Measurements from ENCODE around the genes SLC36A1, SPARC, NMUR2, KIF4B and SGCD.

- PRO-cap, result no peak
These were observed 5.8 kb downstream of the ANXA6 start for GRCh38 chr5:151151725-151152303.

- PRO-cap, result no peak
These were observed 1.9 kb downstream of the CCDC69 start for GRCh38 chr5:151221937-151222488.

- PRO-cap, result no peak
These were observed 1.5 kb upstream of the SLC36A2 start for GRCh38 chr5:151348642-151349410.

DNA sequence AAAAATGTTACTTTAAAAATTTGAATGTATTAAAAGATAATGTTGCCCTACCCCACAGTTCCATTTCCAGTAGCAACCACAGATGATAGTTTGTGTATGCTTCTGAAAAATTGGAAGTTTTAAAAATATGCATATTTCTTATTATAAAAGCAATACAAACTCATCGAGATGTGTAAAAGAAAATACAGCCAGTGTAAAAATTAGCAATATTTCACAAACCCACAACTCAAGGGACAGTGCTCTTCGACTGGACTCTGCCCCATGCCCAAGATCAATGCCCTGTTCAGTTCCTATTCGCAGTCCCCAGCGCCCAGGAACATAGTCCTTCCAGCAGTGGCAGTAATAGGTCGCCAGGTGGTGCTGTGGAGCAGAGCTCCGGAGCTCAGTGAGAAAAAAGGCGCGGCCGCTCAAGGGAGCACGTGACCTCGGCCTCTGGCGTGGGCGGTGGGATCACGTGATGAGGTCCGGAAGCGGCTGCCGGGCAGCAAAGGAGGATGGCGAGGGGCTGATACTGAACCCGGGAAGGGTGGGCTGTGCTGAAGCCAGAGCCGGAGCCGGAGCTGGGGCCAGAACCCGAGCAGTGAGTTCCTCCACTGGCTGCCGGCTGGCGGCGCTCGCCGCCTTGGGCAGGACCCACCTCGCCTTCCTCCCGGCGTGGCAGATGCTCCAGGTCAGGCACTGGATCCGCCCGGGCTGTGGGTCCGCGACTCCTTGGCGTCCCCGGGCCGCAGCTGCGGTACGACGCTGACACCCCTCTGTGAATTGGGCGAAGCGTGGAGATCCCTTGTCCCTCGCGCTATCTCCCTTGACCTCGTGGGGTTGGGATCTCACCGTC is at the start of gene SLC36A1:
TSS of gene SLC36A1 (plus strand) at position 460 of the 835 bp plus-strand sequence.
- PRO-cap, result unidirectional peak, plus-strand start at position 466 of the sequence

GRCh38 chr5:151662394-151663085 is 24.2 kb downstream of the SPARC start:
- PRO-cap, result no peak

DNA sequence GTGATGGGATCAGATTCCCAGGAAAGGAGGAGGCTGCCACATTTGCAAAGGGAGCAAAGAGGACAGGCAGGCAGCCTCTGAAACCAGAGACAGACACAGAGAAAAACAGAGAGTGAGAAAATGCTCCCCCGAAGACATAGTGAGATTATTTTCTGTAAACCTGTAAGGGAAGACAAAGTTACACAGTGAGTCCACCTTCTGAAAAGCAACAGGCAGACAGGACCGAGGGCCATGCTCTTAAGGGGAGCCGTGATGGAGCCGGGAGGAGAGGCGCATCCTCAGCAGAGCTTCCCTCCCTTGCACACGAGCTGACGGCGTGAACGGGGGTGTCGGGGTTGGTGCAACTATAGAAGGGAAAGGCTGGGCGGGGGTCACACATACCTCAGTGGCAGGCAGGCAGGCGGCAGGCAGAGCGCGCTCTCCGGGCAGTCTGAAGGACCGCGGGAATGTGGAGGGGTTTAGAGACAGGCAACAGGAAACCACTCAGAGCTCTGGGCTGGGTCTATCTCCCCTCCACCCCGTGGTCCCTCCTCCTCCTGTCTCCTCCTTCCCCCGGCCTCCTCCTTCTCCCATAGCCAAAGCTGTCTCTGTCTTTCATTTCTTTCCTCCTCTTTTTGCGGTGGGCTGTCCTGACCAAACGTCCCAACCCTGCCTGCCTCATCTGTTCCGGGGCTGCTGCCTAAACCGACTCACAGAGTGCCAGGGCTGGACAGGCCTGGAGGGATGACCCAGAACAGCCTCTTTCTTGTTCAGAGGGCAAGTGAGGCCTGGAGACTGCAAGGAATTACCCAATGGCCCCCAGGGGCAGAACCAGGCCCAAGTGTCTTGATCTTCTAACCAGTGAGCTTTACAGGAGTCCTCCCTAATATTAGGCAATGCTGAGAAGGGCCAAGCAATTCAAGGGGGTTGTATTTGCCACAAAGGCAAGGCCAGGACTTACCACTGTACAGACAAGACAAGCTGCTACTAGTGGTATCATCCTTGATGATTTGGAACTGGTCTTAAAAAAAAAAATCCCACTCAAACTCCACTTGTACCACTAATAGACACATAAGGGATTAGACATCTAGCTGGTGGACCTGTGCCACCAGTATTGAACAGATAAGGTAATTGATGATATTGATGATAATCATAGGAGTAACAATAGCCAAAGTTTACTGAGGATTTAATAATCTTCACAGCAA is at the start of gene SPARC:
TSS of gene SPARC (minus strand) at position 432 of the 1,184 bp plus-strand sequence.
- PRO-cap, result no peak

DNA sequence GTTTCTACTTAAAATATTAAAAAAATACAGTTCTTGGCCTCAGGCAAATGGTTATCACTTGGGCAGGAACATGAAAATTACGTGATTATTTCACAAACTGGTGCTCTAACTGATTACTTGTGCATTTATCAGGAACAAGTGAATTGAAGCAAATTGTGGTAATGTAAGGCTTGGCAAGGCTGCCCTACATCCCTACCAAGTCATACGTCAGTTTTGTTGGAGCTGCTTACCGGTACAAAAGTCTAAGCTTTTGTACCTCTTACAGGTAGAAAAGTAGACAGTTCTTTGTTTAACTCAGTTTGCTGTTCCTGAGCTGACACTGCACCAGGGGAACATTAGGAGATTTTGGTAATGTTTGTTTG is 2.2 kb downstream of the G3BP1 start:
- PRO-cap, result no peak

- PRO-cap, result no peak
These were observed at the start of gene NMUR2 for GRCh38 chr5:152405095-152405585. TSS of gene NMUR2 (minus strand) at chr5:152405279.

GRCh38 chr5:153682868-153683203 is 192.4 kb downstream of the GRIA1 start:
- PRO-cap, result no peak

GRCh38 chr5:153740038-153740384 is 249.5 kb downstream of the GRIA1 start:
- PRO-cap, result no peak

- PRO-cap, result no peak
These were observed 23.7 kb downstream of the FAM114A2 start for GRCh38 chr5:154014992-154015396.

- PRO-cap, result bidirectional peak, plus-strand start at chr5:154190100, minus-strand start at chr5:154190020
These were observed 955 bp upstream of the GALNT10 start for GRCh38 chr5:154189300-154190256.

DNA sequence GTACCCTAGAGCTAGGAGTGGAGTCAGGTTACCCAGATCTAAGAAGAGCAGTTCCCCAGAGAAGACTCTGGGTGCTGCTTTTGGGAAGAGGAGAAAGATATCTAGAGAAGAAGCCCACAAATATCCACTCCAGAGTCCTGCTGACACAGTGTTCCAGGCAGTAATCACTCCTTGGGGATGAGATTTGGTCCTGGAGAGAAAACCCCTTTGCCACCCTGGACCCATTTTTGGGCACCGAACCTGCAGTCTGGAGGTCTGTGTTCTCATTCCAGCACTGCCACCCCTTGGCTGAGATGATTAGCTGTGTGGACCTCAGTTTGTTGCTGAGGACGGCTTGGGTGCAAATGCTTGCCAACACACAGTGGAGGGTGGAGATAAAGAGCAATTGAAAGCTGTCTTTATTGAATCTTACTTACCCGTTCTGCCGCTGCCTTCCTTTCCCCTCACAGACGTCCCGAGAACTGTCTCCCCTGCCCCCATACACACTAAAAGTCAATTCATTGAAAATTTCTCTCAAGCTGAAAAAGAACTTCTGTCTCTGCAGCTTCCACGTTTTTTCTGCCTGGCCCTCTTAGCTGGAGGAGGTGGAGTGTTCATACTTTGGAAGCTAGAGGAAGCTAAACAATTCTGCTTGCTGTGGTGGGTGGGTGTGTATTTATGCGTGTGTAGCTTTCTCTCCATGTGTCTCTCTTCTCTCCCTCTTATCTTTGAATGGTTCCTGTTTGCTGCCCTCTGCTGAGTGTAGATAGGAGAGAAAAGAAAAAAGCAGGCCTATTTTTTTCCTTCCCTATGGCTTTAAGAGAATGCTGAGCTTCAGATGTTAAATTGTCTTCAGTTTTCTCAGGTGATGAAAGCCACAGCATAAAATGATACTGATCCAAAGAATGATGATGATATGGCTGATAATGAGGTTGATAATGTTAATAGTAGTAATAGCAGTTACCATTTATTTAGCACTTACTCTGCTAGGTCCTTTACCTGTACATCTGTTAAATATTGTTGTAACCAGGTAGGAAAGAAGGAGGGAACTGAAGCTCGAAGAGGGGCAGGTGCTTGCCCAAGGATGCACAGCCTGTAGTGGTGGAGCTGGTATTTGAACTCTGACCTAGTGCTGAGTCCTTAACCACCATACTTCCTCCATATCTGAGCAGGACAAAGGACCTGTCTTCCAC is 6.7 kb downstream of the GALNT10 start:
- PRO-cap, result no peak

- PRO-cap, result no peak
These were observed 7.5 kb downstream of the SAP30L start for GRCh38 chr5:154453247-154453730.

DNA sequence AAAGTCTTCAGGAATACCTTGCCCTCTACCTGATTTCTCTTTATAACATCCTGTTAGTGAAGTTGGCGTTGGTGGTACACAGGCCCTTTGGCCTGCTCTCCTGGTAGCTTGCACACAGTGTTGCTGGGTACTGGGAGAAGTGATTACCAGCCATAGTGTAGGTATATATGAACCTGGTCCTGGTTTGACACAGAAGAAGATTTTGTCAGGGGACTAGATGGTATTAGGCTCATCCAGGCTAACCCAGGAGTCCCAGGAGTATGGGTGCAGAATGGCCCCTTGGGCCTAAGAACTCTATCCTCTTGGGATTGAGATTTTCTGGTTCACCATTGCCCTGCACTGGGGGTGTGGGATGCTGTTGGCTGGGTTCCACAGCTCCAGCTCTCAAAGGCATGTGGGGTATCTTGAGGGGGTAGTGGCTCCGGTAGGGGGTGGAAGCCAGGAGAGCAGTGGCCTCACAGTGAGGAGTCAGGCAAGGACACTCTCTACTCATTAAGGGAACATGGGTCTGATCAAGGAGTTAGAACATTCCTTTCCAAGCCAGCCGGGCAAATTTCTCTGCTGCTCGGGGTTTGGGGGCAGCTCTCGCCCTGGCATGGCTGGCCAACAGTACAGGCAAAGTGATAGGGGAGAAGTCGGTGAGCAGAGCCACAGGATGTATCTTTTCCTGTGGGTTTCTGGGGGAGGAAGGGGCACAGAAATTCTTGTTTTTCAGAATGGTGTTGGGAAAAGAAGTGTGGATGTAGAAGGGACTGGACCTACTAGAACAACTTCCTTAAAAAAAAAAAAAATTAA is 33.0 kb downstream of the LARP1 start:
- PRO-cap, result no peak

- PRO-cap, result no peak
These were observed 38.7 kb downstream of the LARP1 start for GRCh38 chr5:154793814-154794396.

GRCh38 chr5:154966288-154967008 is 25.6 kb downstream of the MRPL22 start:
- PRO-cap, result no peak

DNA sequence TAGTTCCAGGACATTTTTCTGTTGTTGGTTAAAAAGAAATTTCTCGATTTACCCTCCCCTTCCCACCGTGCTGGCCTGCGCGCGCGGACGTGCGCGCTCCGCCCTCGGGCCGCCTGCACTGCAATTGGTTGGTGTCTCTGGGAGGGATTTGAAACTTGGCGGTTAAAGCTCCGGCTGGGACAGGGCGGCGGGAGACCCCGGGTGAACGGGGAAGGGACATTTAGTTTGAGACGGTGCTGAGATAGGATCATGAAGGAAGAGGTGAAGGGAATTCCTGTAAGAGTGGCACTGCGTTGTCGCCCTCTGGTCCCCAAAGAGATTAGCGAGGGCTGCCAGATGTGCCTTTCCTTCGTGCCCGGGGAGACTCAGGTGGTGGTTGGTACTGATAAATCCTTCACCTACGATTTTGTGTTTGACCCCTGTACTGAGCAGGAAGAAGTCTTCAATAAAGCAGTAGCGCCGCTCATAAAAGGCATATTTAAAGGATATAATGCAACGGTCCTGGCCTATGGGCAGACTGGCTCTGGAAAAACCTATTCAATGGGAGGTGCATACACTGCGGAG is at the start of gene KIF4B:
TSS of gene KIF4B (plus strand) at position 145 of the 564 bp plus-strand sequence.
- PRO-cap, result no peak

- PRO-cap, result no peak
These were observed 597.3 kb upstream of the SGCD start for GRCh38 chr5:155729437-155730224.

DNA sequence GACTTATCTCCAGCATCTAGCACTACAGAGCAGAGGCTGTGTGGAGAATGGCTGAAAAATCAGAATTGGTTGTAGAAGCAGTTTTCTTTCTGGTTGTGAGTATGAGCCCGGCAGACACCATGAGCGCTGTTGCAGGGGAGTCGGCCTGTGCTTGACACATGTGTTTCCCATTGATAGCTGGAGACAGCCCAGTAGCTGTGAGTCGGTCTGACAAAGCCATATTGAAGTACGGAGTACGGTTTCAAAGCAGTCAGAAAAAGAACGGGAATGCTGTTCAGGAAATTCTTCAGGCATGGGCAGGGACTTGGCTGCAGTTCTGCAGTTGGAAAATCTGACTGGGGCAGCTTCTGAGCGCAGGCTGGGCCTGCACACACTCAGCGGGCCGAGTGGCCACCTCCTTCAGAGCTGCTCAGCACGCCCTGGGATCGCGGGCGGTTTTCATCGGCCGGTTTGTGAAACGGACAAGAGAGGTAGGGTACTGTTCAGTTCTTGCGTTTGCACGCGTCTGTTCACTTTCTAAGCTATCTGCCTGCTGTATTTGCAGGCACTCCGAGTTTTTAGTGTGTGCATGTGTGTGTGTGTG is at the start of gene SGCD:
TSS of gene SGCD (plus strand) at position 402 of the 583 bp plus-strand sequence.
- PRO-cap, result no peak